Right cardiac atrium (tissue), 1 donor: ENCODE data around the genes PRPF40A, RPRM, KCNJ3, NR4A2 and UPP2.

- PRO-cap, result no peak
These were observed 19.3 kb upstream of the NEB start for GRCh38 chr2:151753703-151753902.

DNA sequence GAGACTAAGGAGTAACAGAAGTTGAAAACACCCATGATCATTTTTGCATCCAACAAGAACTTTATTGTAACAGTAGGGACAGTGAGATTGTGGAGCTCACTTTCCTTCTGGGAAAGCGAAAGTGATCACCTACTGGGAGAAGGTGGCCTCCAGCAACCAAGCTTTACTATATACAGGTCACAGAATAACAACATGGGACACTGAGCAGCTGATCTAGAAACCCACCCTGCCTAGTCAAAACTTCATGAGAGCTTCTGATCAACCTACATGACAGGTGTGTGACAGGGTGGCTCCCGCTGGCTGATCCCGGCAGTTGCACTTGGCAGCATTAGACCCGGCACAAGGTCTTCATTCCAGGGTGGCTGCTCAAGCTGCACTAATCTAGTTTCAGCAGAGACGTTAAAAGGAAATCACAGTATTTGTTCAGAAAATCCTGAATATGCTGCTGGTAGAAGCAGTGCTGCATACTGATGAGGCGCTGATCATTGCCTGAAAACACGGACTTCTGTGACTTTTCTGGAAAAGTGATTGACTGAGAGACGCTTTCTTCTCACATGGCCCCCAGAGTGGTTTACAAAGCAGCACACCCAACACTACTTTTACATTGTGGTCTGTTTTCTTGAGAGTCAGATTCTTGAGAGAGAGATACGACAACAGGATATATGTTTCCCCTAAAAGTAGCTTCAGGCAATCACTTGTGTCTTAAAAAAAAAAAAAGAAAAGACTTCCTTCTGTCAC lies 63.6 kb upstream of the ARL5A start:
- PRO-cap, result no peak

DNA sequence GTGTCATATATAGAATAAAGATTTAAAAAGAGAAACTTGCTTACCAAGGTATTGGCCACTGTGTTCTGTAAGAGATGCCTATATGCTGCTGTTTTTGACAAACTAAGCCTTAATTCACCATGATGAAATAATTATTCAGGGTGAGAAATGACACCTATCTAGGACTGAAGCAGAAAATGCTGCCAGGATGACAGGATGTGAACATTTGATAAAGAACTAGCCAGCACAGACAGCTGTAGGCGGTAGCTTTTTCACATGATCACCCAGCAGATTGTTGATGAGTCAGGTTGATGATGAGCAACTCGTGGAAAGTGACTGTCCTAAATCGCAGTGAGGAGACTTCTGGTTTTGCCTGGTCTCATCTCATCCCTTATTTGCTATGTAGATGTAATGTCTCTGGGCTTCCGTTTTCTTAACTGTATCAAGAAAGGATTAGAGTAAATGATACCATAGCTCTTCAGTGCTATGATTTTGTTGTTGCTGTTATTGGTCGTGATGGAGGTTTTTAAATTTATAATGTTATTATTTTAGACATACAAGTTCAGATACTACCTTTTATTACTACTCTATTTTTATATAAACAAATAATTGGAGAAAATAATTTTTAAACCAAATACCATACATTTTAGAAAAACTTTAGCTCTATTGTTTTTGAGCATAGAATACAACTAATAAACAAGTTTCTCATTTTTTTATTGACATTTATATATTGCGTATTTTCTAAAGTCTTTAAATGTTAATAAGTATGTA lies 144.0 kb downstream of the PRPF40A start:
- PRO-cap, result no peak

DNA sequence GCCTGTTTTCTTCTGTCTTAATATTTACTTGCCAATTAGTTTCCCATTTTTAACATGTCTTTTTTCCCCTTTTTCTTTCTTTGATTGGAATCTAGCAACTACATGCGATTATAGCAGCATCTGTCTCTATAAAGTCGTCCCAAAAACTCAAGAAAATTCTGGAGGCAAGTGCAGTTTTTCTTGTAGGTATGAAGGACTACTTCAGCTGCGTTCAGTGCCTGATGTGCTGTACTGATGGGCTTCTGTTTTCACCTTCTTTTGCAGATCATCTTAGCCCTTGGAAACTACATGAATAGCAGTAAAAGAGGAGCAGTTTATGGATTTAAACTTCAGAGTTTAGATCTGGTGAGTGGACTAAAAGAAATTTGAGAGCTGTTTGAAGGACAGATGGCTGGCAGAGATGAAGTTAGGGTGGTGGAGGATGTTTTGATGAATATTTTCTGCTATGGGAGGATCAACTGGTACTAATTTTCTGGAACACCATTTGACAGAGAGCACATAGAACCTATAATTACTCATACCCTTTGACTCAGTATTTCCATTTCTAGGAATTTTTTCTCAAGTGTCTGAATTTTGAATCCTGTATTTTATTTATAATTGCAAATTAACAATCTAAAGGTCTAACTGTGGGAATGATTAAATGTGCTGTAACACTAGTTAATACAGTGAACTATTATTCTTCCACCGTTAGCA lies 87.6 kb downstream of the PRPF40A start:
- PRO-cap, result no peak

- PRO-cap, result no peak
These were observed 41.0 kb downstream of the PRPF40A start for GRCh38 chr2:152676034-152676857.

DNA sequence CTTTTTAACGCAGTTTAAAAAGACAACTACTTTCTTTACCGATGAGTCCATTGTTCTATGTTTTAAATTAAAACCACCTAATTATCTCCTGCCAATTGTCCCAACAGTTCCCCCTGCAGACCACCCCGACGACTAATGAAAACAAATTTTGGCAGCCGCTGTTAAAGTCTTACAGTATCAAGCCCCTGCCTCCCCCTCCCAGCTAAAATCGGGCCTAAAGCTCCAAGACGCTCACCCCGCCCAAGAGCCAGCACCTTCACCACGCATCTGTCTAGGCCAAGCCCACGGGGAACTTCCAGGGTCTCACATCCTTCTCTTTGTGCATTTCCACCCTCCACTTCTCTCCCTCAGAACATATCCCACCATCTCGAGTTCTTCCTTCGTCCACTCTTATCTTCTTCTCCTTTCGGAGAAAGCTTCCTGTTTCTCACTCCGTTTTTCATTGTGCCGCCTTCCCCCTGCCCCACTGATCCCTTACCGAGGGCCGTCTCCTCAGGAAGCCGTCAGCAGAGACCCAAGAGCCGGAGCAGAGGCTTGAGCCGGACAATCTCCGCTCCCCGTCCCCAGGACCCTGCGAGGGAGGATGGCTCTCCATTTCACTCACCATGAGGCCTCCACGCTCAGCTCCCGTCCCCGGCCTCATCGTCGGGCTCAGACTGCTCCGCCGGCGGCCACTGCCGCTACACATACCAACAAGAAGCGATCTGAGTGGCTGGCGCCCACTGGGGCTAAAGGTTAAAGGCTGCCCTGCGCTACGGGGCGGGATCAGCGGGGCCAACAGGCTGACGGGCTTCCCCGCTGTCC lies at the start of gene PRPF40A:
Gene PRPF40A (minus strand): TSS at position 710 of the 804 bp plus-strand sequence.
- PRO-cap, result bidirectional peak, plus-strand start outside the sequence, minus-strand start at position 658 of the sequence

DNA sequence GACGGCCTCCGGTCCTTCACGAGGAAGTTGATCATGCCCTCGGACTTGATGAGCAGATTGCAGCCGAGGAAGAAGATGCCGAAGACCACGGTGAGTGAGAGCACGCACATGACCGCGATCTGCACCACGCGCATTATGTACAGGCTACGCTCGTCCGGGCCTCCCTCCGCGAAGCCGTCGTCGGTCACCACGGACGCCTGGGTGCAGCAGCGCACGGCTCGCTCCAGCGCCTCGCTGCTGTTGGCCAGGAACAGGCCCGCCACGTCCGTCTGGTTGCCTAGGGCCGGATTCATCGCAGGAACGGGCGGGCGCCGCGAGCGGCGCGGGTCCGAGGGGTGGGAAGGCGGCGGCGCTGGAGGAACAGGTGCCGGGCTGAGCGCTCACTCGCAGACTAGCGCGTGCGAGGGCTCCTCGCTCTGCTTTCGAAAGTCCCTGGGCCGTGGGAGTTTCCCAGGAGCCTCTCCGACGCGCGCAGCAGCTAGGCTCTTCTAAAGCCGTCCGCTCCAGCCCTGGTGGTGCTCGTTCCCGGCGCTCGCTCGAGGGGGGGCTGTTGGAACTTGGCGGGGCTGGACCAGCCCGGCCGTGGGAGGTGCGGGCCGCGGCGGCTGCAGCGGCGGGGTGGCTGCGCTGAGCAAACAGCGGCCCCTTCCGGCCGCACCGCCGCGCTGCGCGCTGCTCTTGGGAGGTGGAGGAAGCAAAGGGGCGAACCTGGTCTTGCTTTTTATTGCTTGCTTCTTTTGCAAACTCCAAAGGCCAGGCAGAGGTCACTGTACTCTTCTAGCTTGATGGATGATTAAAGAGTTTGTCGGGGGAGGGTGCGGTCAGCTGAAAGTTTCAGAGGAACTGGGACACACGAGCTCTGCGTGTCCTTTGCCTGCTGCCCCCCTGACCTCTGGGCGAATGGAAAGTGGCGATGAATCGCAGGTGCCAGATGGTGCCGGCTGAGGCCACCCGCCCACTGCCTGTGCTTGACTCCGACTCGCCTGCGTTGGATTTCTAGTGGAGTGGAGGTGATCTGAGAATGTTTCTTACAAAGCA lies at the start of gene RPRM:
Gene RPRM (minus strand): TSS at position 490 of the 1,038 bp plus-strand sequence.
- PRO-cap, result no peak

GRCh38 chr2:154698632-154699130 lies at the start of gene KCNJ3:
Gene KCNJ3, plus strand, starts transcription at chr2:154698695.
- PRO-cap, result no peak

DNA sequence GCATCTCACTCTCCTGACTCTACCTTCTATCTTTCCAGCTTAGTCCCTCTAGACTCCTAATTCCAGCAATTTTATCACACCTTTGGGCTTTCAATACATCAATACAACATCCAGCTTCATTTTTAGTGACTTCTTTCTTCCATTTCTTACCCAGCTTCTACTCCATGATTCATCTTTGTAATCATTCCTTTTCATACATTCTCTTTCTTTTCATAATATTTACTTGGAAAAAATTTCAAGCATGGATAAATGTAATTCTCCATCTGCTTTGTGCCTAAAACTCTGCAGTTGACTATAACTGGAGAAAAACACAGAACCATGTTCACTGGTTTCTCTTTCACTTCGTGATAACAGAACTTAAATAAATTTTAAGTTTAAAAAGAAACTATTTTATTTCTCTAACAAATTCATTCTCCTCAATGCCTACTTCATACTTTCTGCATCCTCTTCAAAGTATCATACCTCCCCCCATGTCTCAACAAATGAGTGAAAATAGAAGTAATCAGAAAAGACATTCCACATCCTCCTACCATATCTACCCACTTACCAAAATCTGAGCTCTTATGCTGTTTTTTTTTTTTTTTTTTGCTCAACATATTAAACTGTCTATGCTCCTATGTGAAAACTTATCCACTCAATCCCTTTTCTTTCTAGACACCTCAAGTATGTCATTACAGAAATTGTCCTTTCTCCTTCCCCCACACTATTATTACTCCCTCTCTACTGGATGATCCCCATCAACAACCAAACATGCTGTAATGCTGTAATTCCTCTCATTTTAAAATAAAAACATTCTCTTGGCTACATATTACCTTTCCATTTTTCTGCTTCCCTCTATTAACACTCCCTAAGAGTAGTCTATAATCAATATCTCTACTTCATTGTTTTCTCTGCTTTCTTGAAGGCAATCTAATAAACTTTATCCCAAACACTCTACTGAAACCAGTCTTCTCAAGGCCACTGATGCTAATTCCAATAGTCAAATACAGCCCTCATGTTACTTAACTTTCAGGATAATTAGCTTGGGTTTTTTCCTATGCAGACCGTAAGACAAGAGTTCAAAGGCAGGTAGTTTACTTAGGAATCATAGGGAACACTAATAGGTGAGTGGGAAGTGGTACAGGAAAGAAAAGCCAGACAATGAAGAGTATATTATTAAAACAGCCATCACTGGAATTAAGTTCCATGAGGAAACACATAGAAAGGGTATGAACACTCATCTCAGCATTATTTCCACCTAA lies 240.7 kb downstream of the NR4A2 start:
- PRO-cap, result no peak

DNA sequence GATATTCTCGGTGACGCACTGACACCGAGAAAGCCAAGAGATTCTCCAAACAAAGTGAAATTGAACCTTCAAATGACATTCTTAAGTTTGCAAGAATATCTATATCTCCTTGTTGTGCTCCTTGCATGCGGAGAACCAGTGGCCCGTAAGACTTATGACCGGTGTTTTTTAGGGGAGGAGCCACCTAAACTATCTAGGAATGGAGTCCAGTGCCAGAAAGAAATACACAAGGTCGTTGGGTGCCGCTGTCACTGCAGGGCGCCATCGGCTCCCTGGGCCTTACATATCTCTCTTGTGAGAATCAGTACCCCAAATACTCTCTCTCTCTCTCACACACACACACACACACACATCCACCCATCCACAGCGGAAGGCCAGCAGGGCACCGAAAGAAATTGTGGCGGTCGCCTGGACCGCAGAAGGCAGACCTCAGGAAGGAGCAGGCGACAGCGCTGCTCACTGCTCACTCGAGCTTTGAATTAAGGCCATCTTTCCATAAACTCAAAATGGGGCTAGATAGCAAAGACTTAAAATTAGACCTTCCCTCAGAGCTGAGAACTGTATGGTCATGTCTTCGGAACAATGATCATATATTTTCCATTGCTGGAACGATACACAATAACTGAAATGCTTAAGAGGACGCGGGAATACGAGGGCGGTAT lies 10.4 kb downstream of the NR4A2 start:
- PRO-cap, result no peak

GRCh38 chr2:156332414-156333445 lies at the start of gene NR4A2:
Gene NR4A2, minus strand, starts transcription at chr2:156332721.
- PRO-cap, result bidirectional peak, plus-strand start at chr2:156332858, minus-strand start at chr2:156332684; bidirectional peak, plus-strand start at chr2:156333538, minus-strand start at chr2:156333254

GRCh38 chr2:156398893-156399867 lies 37.0 kb upstream of the GPD2 start:
- PRO-cap, result no peak

- PRO-cap, result no peak
These were observed 10.6 kb upstream of the GALNT5 start for GRCh38 chr2:157246828-157247291.

GRCh38 chr2:157444286-157445201 lies 655 bp upstream of the CYTIP start:
- PRO-cap, result no peak

- PRO-cap, result no peak
These were observed 28.8 kb upstream of the CYTIP start for GRCh38 chr2:157472784-157472983.

GRCh38 chr2:157790631-157791289 lies 85.4 kb downstream of the ACVR1 start:
- PRO-cap, result no peak

- PRO-cap, result no peak
These were observed 876 bp downstream of the ACVR1 start for GRCh38 chr2:157875332-157875575.

GRCh38 chr2:158056952-158057485 lies 44.7 kb upstream of the UPP2 start:
- PRO-cap, result no peak

GRCh38 chr2:158101541-158102040 lies at the start of gene UPP2:
Gene UPP2, plus strand, starts transcription at chr2:158101876.
- PRO-cap, result no peak

- PRO-cap, result bidirectional peak, plus-strand start at chr2:158458219, minus-strand start at chr2:158458134
These were observed 1.1 kb downstream of the PKP4 start for GRCh38 chr2:158457593-158458502.